Colon Carcinoma Metastatic in the Lung (tissue), 2 donors: ENCODE results near the gene NTRK3.

DNA sequence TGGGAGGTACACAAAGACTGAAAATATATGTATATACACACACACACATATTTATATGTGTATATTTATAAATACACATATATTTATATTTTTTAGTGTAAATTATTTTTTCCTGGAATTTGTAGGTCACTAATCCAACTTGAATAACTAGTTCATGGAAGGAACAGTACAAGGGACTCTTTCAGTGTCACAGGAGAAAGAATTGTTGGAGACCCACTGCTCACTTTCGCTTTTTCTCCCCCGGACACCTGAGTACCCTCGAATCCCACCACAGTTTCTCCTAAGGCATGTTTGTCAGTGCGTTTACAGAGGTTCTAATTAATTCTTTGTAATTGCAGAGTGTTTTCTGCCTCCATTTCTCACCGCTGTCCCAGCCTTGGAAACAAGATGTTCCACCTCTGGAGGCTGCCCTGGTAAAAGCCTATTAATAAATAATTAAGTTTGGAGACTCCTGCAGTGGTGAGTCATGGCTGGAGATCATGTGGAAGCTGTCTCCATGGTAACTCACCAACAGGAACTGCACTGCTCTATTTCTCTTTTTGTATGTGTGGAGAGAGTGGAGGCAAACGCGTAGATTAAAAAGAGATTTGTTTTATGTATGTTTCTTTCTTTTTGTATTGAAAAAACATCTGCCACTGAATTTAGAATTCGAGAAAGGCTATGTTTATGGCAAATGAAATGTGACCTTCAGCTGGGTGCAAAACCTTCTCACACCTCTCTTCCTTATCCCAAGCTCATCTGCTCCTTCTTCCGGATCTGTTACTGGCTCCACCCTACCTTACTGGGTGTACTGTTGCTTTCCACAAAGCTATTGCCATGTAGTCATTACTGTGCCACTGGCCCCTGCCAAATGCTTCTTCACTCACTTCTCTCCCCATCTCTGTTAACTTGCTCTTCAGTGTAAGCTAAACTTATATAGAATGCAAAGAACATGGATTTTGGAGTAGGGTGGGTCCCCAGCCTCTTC lies 778.8 kb downstream of the NTRK3 start:
- PRO-cap, 2 experiments: no peak in any of the 2 experiments

- PRO-cap, 2 experiments: no peak in any of the 2 experiments
Measured at GRCh38 chr15:87944694-87945330, 311.7 kb downstream of the NTRK3 start.

DNA sequence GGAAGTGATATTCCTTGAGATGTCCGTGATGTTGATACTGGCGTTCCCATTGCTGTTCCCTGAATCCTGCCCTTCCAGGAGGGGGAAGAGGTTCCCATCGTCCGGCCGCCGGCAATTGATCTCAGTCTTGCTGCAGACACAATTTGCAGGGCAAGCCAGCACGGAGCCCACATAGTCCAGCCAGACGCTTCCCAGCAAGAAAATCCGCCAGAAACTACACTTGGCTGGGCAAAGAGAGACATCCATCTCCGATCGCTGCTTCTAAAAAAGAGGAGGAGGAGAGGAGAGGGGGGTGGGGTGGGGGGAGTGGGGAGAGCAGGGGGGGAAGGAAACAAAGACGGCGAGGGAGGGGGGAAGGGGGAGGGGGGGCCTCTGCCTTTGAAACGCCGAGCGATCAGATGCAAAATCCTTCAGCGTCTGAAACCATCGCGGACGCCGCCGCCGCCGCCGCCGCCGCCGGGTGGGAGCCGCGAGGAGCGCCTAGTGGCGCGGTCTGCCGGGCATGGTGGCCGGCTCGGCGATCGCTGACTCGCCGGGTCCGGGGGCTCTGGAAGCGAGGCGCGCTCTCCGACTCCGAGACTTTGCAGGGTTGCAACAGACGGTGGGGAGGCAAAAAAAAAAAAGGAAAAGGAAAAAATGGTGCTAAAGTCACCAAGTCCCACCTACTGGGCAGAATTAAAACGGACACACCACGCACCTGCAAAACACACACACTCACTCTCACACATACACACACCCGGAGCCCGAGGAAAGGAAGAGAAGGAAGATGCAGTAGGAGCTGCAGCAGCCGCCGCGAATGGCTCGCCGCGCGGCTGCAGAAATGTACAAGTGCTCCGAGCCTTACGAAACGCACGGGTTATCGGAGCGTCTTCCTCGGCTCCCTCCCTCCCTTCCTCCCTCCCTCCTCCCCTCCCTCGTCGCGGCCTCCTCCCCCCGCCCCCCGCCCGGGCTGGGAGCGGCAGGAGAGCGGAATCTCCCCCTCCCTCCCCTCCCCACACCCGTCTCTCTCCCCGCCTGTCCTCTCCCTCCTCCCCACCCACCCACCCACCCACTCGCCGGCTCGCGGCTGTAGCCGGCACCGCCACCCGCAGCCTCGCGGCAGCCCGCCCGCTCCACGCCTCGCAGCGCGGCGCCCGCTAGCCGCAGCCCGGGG lies at the start of gene NTRK3:
TSS of gene NTRK3 (minus strand) at position 832 of the 1,153 bp plus-strand sequence.
- PRO-cap, 2 experiments: no peak in any of the 2 experiments

DNA sequence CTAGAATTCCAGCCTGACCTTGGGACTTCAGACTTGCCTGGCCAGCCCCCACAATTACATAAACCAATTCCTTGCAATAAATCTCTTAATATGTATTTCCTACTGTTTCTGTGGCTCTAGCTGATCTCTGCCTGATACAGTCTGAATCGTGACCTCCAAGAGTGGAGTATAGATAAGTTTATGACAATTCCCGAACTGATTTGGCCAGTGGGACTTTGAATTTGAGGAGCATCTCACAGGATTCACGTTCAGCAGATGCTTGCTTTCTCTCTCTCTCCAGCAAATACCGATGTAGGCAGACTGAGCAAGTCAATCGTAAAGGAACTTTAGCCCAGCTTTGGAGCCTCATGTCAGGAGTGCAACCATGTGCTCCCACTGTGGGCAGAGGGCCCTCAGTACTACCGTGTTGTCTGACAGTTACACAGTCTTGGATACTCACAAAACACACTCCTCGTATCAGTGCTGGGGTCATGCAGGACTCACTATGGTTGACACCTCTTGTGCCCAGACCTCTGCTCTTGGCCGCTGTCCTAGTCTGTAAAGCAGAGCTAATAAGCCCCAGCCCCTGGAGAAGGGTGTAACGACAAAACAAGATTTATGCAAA lies 66.2 kb downstream of the MRPL46 start:
- PRO-cap, 2 experiments: no peak in any of the 2 experiments

DNA sequence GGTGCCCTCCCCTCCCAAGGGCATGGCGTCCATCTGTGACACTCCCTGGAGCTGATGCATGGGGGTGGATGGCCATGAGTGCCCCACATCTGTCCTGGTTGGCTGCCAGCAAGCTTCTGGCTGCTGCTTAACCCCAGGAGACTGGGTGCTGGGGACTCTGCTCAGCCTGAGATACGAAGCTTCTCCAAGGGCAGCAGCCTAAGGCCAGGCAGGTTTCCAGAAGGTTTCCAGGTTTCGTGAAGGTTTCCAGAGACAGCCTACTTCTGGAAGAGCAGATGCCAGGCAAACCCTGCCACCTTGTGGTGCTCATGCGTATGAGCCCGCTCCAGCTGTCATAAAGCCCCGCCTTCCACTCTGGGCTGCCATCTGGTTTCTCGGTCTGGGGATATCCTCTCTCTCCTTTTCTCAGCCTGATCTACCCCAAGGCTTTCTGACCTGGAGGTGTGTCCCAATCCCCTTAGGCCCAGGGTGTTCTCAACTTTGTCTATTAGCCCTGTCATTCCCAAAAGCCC lies 12.2 kb downstream of the MRPL46 start:
- PRO-cap, 2 experiments: no peak in any of the 2 experiments

DNA sequence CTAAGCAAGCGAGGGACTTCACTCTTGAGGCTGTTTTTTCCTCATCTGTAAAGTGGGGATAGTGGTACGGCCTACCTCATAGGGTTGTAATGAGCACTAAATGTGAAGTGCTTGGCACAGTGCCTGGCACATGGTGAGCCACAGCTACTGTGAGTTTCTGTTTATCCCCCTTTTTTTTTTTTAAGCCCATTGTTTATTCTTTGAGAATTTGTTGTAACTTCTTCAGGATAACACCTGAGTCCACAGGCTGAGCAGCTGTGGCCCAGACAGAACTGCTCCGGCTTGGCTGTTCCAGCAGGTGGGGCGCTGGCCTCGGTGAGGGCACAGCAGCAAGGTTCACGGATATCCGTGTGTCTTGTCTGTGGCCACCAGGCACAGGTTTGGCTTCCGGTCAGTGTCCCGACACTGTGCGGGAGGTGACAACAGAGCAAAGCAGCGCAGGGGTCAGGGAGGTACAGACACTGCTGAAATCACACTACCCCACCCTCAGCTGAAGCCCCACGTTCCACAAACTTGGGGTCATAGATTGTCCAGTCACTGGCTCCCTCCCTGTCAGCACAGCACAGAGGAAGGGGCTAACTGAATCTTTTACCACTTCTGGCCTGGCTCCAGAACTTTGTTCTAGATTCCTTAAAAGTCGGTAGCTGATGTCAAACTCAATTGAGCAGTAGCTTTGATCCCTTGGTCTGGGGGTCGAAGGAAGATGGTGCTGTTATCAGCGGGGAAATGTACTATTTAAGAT lies 7.2 kb upstream of the ISG20 start:
- PRO-cap, 2 experiments: no peak in any of the 2 experiments

GRCh38 chr15:88649785-88650251 lies 11.0 kb downstream of the ISG20 start:
- PRO-cap, 2 experiments: no peak in any of the 2 experiments

DNA sequence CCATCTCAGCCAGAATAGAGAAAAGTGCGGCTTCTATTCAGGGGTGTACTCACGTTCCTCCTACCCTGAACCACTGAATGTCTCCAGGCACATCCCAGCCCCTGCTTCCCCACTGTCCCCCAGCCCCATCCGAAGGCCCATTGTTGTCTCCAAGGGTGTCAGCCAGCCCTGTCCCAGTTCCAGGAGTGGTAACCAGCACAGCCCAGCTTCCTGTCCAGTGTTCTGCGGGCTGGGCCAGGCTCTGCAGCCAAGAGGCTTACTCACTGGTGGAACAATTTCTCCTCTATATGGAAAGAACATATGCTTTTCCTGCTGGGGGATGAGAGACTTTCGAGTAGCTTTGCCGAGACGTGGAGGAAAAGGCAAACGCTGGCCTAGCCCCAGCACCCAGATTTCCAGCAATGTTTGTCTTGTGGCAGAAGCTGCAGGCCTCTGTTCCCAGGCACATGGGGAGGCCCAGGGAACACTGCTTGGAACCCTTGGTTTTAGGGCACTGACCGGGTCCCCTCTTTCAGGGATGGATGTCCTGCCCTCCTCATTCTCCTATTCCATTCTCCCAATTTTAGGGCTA lies 20.8 kb downstream of the ISG20 start:
- PRO-cap, 2 experiments: no peak in any of the 2 experiments

- PRO-cap, 2 experiments: no peak in any of the 2 experiments
Measured at GRCh38 chr15:89016728-89017287, 71.4 kb upstream of the ABHD2 start.

GRCh38 chr15:89051685-89052424 lies 36.4 kb upstream of the ABHD2 start:
- PRO-cap, 2 experiments: peak in 1 of 2 experiments; most common plus-strand start chr15:89052162 (in 1)

DNA sequence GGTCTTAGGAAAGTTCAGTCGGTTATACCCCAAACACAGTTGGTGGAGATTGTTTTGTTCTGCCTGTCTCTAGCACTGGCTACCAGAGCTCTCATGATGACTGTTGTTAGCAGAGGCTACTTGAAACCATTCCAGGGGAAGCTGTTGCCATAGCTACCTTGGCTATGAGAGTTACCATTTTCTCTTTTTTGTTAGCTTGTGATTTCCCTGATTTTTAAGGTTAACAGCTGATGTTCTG lies 26.7 kb downstream of the ABHD2 start:
- PRO-cap, 2 experiments: no peak in any of the 2 experiments

DNA sequence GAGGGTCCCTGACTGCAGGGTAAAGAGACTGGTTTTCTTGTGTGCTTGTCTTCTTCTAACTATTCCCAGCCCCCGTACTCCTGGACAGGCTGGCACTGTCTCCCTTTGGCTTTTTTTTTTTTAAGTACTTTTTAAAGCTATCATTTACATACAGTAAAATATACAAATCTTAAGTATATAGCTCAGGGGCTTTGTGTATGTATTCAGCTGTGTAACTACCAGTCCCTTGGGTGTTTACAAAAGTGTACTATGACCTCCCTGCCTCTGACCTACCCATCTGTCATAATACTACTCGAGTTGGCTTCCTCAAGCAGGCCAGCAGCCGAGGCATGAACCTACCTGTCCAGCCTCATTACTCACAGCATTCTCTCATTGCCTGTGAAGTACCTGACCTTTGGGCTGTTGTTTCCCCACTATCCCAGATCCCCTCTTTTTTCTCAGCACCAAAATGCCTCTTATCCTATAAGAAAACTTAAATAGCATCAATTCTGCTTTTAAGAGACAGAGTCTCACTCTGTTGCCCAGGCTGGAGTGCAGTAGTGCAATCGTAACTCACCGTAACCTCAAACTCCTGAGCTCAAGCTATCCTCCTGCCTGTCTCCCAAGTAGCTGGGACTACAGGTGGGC lies 33.2 kb downstream of the ABHD2 start:
- PRO-cap, 2 experiments: no peak in any of the 2 experiments

- PRO-cap, 2 experiments: no peak in any of the 2 experiments
Measured at GRCh38 chr15:89128781-89130024, 40.9 kb downstream of the ABHD2 start.

DNA sequence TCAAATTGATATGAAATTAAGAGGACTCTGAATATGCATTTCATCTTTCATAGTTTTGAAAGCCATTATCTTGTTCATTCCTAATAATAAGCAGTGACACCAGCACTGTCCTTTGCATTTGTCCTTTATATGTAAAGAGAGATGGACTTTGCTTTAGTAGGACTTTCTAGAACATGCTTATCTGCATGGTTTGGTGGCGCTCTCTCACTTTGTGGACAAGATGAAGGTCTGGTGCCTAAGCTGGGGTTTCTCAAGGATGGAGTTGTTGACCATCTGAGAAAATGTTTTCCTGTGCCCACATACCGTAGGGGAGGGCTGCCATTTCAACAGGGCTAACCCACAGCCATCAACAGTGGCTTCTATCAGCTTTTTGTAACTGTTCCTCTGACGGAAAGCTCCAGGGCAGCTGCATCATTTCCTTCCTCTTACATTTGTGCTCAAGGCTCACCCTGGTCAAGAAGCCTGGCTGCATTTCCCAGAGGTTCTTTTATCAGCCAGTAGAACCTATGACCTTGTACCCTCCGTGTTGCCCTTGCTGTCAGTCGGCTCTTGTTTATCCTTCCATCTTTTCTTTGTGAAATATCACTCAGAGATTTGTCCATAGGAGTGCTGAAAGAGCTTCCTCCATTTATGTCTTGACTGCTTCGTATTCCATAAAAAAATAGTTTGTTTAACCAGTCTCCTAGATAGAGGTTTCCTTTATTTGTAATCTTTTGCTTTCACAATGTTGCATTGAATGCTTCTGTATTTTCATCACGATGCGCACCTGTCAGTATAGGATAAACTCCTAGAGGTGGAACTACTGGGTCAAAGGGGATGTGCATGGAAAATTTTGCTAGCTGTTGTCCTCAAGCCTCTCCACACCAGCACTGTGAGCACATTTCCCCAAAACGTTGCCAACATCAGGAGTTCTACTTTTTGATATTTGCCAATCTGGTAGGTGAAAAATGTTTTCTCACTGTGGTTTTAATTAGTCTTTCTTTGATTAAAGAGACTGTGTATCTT lies 44.7 kb downstream of the ABHD2 start:
- PRO-cap, 2 experiments: no peak in any of the 2 experiments

GRCh38 chr15:89175699-89176239 lies 45.6 kb downstream of the RLBP1 start:
- PRO-cap, 2 experiments: no peak in any of the 2 experiments

DNA sequence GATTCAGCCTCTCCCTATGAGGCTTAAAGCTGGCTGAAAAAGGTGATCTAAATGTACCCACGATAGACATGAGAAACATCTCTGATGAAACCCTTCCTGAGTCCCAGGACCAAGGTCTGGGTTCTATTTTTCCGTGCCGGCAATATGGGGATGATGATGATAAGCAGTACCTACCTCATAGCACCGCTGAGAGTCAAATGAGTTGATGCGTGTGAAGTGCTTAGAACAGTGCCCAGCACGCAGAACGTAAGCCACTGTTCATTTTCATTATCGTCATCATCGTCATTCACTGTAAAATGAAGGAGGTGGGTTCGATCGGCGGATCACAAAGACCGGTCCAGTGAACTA lies 44.4 kb downstream of the RLBP1 start:
- PRO-cap, 2 experiments: no peak in any of the 2 experiments

DNA sequence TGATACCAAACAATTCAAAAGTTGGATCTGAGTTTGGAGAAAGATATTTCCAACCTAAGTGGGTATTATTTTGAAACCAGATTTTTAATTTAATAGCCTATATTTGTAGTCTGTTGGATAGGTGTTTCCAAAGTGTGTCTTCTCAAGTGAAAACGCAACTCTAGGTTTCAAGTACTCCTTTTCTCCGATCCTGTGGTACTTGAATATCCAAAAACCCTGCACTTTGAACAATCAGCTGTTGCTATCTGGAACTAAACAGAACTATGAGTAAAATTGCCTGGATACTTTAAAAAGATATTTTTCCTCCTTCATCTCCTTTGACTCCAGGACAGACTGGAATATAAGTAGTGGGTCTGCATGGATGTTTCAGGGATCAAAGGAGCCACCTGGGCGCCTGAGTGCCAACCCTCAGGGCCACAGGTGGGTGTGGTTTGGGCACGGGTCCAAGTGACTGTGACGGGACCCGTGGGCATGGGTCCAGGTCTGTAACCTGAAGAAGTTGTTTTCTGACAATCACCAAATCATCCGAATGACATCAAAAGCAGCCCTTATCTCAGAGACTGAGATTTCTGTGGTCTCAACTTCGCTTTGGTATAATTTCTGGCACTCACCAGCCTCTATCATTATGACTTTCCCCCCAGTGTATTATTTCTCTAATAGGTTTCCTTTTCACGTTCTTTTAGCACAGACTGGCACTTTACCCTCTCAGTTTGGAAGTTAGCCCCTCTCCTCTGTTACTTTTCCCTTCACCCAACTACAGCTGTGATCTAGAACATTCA lies 24.5 kb downstream of the RLBP1 start:
- PRO-cap, 2 experiments: no peak in any of the 2 experiments

DNA sequence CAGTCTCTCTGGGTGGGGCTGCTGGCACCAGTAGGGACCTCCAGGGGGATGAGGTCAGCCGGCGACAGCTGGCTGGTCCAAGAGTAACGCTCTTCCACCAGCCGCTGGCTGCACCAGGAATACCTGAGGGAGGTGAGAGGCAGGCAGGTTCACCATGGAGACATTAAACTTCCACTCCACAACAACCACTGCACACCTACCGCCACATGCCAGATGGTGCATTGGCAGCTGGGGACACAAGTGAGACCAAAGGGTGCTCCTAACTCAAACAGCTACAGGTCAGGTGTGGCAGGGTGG lies 4.5 kb downstream of the POLG start:
- PRO-cap, 2 experiments: no peak in any of the 2 experiments

DNA sequence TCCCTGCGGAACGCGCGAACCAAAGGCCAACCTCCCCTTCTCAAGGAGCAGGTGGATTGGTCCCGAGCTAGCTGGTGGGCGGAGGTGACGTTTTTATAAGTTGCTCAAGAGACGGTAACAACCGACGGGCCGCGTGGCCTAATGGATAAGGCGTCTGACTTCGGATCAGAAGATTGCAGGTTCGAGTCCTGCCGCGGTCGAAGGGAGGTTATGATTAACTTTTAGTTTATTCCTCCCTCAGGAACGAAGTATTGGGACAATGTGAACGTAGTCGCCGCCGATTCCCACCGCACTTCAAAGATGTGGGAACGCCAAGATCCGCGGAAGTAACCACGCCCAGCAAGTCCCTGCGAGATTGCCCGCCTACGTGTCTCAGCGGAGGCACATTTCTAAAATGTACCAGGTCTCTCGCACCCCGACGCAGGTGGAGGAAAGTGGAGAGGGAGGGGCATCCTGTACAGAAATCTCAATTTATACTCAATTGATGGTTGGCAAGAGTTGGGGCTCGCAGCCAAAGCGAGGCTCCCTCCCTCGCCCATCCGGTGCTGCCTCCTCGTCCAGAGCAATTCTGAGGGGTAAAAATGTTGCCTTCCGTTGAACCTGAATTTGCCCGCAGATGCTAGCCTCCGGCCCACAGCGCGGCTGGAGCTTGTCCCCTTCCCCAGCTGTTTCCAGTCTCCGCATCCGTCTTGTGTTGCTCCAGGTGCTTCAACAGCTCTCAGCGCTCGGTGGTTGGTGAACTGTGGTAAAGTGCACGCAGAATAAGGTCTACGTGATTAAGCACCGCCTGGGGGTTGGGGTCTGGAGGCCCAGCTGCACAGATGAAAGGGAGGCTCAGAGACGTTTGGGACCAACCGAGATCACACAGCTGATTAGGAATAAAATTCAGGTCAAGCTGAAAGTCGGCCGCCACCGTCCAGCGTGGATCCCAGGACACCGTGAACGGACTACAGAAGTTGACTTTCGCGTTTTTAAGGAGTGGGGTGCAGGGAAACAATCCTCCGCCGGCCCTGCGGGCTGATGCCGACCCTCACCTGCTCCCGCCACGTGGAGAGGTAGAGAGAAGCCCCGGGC lies 659 bp upstream of the POLG start:
- PRO-cap, 2 experiments: peak in 2 of 2 experiments; most common plus-strand start position 117 of the sequence (in 1)

- PRO-cap, 2 experiments: no peak in any of the 2 experiments
Measured at GRCh38 chr15:89358565-89359182, 24.1 kb upstream of the POLG start.